ENCODE measurements around a stretch of chr7.

DNA sequence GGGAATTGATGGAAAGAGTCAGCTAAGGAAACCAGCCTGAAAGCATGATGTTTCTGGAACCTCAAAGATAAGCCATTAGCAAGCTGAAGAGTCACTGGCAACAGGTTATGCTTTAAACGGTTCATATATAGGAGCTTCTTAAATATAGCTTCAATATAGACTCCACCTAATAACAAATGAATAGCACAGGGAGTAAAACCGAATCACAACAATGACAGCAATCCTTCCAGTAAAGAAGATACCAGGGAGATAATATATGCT lies 20.4 kb downstream of the CCDC71L start:
- RRBS = no CpG with 5 or more reads among the region's 2 CpGs

DNA sequence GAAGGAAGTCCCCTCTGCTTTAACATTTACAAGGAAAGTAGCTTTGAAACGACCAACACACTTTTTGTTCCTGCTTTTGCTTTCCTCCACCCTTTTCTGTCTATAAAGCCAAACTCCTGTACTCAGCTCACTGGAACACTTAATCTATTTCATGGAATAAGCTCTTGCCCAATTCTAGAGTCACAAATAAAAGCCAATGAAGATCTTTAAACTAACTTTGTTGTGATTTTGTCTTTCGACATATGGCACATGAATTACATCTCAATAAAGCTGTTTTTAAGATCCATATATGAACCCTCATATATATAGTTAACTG lies 86.9 kb upstream of the CCDC71L start:
- RRBS = no CpG with 5 or more reads among the region's 2 CpGs

- RRBS = 33% methylated on average over 1 of the region's 8 CpGs
Measured at GRCh38 chr7:106858850-106859609, 6.1 kb upstream of the PIK3CG start.

DNA sequence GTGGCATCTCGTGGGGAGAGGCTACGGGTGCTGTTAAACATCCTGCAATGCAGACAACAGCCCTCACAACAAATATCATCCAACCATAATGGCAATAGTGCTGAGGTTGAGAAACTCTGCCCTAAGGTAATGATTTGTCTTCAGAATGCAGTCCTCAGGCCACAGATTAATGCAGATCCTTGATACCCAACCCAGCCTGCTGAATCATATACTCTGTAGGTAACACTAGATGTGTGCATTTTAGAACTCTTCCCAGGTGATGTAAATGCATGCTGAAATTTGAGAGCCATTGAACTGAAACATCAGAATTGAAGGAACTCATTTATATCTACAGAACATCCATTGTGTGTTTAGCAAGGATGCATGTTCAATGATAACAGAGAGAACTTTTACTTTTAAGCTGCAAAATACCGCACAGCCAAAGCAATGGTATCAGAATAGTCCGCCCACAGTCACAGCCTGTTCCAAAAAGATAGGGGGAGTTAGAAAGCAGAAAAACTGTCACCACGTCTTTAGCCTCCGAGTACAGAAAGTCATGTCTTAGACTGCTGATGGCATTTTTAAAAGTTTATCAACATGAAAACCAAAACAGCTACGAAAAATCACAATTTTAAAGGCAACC lies 66.1 kb upstream of the PRKAR2B start:
- RRBS = no CpG with 5 or more reads among the region's 7 CpGs

DNA sequence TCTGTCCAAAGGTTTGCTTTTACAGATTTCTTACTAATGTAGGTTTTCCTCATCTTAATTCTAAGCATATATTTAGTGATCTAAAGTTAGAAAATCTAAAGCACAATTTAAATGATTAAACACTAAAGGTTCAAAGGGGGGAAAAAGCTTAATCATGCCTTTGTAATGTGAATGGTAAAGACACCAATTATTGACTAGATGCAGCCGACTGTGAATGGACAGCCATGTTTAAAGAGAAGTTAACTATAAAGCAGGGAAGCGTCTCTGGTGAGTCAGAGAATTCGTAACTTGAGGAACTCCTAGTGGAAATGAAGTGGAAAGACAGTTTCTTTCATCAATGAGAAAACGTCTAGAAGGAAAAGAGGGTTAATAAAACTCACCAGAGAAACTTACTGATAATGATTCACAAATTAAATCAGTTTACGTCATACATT lies 1.2 kb upstream of the HBP1 start:
- RRBS = no CpG with 5 or more reads among the region's 5 CpGs

DNA sequence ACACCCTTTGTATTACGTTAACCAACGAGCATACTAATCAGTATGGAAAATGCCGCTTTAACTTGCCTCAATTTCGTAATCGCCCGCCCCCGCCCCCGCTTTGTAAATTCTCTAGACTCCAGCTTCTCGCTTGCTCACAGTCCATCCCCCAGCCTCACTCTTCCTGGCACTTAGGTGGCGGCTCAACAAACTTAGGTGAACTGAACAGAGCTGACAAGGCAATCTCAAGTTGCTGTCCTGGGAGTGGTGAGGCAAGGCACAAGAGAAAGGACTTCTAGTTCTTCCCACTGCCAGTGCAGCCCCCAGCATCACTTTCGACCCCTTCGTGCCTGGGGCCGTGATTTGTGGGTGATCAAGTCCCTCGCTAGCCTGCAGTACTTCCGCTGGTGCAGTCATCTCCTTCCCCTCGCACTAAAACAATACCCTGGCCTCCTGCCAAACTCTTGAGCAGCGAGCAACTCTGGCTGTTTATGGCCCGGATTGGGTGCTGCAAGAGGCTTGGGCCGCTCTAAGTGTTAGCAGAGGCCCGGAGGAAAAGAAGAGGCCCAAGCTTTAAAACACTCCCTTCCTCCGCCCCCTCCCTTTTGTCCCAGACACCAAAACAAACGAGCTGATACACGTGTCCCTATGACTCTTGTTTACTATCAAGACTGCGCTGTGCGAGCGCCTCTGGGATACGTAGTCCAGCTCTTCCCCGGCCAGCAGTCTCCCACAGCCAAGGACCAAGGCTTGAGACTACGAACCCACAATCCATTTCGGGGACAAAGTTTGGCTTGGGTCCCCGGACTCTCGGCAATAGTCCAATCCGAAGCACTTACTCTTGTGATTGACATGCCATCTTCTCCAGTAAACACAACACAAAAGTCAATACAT lies 583 bp upstream of the HBP1 start:
- RRBS = 2% methylated on average over 6 of the region's 33 CpGs

- RRBS = no CpG with 5 or more reads among the region's 1 CpG
Measured at GRCh38 chr7:107491056-107491872, 21.4 kb downstream of the GPR22 start.

GRCh38 chr7:107633343-107634194 lies 27.1 kb upstream of the SLC26A4 start:
- RRBS = no CpG with 5 or more reads among the region's 5 CpGs

GRCh38 chr7:107638570-107639390 lies 21.8 kb upstream of the SLC26A4 start:
- RRBS = no CpG with 5 or more reads among the region's 3 CpGs

DNA sequence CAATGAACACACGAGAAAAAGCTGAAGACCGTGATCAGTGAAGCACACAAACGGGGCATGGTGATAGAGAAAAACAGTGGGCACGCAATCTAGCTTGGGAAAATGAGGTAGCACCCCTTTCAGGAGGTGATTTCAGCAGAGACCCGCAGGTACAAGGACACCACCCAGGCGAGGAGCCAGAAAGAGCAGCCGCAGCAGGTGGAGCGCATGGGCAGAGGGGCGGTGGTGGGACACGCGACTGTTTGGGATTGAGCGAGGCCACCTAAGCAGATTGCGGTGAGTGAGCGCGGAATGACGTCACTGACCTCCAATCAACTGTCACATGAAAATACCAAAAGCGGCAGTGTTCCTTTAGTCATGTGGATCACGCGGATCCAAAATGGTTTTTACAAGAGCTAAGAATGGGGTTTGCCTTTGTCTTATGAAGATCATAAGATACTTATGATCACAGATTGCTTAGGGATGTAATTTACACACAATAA lies 40.1 kb upstream of the SLC26A3 start:
- RRBS = no CpG with 5 or more reads among the region's 19 CpGs

GRCh38 chr7:107934649-107935983 lies 44.1 kb downstream of the DLD start:
- RRBS = no CpG with 5 or more reads among the region's 13 CpGs

GRCh38 chr7:108000198-108000593 lies 2.8 kb downstream of the LAMB1 start:
- RRBS = no CpG with 5 or more reads among the region's 2 CpGs

DNA sequence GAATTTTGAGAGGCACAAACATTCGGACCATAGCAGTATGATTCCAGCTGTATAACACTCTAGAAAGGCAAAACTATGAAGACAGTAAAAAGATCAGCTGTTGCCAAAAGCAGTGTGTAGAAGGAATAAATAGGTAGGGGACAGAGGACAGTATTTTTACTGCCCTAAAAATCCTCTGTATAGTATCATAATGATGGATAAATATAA lies 7.8 kb downstream of the PNPLA8 start:
- RRBS = no CpG with 5 or more reads among the region's 1 CpG

- RRBS = no CpG with 5 or more reads among the region's 2 CpGs
Measured at GRCh38 chr7:111215885-111216655, 125.1 kb downstream of the LRRN3 start.

- RRBS = no CpG with 5 or more reads among the region's 2 CpGs
Measured at GRCh38 chr7:111556872-111557605, 5.3 kb downstream of the IMMP2L start.

DNA sequence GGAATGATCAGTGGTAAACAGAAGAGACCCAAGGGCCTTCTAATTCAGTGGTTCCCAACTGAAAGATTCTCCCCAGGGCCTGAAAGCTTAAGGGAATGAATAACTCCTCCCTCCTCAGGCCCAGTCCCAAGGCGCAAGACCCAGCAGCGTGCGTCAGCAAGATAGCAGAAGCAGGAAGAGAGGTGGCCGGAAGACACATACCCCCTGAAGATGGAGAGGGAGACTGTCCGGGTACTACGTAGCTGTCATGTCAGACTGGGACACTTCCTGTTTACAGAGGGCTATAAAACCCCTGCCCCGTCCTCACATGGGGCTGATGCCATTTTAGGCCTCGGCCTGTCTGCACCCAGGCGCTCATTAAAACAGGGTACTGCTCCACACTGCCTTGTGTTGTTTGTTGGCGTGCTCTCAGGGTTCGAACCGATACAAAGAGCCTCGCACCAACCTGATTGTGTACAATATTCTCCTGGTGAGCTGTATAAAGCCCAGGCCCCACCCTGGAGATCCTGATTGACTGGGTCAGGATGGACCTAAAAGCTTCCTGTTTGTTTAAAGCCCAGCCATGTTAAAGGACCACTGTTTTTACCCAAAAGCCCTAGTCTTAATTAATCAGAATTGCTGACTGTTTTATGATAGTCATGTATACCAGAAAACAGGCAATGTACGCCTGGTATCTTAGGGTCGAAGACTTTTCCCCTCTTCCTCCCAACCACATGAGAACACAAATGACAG lies 251.6 kb downstream of the DOCK4 start:
- RRBS = no CpG with 5 or more reads among the region's 15 CpGs

- RRBS = no CpG with 5 or more reads among the region's 10 CpGs
Measured at GRCh38 chr7:112081804-112082661, 124.2 kb downstream of the DOCK4 start.

GRCh38 chr7:112211317-112211809 lies 4.9 kb downstream of the ZNF277 start:
- RRBS = no CpG with 5 or more reads among the region's 2 CpGs

- RRBS = no CpG with 5 or more reads among the region's 4 CpGs
Measured at GRCh38 chr7:112470238-112470675, 10.5 kb upstream of the LSMEM1 start.

GRCh38 chr7:112477738-112477992 lies 3.1 kb upstream of the LSMEM1 start:
- RRBS = no CpG with 5 or more reads among the region's 2 CpGs